Measurements from ENCODE around the genes ELP4 and CCDC73.

DNA sequence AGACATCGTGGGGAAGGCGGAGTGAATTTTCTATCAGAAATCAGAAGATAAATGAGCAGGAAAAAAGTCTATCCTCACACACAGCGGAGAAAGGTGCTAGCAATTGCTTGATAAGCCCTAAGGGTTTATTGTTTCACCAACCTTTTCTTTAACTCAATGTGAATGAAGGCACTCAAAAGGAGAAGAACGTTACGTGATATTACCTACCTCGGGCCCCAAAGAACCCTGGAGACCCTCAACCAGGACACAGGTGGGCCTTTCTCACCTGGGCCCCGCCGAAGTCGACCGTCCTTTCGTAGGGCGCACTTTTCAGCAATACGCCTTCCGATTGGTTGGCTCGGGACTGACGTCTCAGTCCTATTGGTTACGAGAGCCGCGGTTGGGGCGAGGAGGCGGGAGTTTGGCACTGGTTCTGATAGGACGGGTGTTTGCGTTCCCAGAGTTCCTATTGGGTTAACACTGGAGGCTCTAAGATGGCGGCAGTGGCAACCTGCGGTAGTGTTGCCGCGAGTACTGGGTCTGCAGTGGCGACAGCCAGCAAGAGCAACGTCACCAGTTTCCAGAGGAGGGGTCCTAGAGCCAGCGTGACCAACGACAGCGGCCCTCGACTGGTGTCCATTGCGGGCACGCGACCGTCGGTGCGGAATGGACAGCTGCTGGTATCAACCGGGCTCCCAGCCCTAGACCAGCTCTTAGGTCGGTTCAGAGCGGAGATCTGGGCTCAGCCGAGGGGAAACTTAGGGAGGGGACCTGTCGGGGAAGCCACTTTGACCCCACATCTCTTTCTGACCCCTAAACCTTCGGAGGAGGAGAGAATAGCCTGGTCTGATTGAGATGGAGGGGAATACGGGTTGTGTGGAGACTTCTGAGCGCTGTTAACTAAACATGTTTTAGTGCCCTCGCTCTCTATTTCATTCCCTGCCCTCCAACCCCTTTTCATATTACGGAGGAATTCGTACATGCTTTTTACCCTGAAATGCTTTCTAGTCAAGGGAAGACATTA, at the start of gene ELP4:
TSS of gene ELP4 (plus strand) at position 456 of the 1,003 bp plus-strand sequence.
- RAMPAGE, total RNA = start-site peak on the plus strand centred at position 451 of the sequence, 24 bp wide, 15 and 40 reads in 2 replicates

DNA sequence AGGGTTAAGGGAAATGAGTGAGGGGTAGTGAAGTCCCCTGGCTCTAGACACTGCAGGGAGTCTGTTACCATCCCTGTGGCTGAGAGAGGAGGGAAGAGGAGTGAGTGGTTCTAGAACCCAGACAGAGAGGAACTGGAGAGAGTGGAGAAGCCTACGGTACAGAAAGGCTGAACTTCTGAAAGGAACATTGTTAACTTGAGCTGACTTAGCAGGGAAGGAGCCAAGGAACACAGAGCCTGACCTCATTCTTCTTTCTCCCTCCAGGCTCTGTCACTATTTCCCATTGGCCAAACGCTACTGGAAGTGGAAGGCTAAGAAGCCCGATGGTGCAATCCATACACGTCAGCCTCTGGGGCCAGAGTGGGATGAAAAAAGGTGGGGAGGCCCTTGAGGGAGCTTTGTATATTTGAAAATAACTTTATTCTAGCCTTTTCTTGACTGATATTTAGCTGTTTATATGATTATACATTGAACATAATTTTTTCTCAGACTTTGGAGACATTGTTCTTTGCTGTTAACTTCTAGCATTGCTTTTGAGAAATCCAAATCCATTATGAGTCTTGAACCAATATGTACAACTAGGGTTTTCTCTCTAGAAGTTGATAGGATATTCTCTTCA, 16.5 kb upstream of the WT1 start:
- RAMPAGE, total RNA = no peak

- RAMPAGE, total RNA = no peak
Measured at GRCh38 chr11:32611034-32611472, 27.4 kb downstream of the EIF3M start.

DNA sequence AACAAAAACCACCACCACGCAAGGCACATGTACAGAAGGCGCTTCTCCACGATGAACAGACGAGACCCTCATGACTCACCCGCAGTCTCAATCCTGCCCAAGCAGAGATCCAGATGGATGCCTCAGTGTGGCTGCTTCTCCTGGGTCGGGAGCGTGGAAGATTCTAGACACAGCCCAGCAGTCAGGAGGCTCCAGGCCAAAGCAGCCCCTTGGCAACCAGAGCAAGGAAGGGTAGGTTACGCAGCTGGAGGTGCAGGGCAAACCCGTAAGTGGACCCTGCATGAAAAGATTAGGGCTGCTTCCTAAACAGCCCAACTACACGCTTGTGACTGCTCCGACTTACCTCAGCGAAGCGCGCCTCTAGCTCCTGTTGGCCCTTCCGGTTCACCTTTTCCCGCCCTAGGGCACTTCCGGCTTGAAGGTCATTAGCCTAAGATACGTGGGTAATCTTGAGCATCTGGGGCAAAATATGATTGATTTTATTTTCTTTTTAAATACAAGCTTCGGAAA, at the start of gene CCDC73:
TSS of gene CCDC73 (minus strand) at position 393 of the 510 bp plus-strand sequence.
- RAMPAGE, total RNA = no peak

DNA sequence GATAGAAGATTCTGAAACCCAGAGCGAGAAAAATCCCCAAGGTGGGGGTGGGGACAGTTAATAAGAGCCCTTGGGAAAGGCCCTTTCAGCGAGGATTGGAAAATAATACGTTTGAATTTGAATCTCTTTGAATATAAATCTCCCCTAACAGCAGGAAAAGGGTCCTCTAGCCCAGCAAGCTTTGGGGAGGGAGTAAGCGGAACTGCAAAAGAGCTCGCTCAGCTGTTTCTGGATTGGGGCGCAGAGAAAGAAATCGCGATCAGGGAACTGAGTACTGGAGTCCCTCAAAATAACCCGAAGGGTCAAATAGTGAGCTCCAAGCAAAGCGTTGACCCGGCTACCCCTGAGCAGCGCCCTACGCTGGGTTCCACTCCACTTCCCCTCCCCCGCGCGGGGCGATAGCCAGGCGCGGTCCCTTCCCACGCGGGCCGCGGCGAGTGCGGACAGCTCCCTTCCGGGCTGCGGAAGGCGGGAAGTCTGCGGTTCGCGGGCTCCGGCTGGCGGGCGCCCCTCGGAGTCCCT, 432 bp upstream of the QSER1 start:
- RAMPAGE, total RNA = no peak

GRCh38 chr11:32934401-32935208, 42.0 kb downstream of the QSER1 start:
- RAMPAGE, total RNA = no peak

GRCh38 chr11:32953667-32954322, 61.2 kb downstream of the QSER1 start:
- RAMPAGE, total RNA = no peak

DNA sequence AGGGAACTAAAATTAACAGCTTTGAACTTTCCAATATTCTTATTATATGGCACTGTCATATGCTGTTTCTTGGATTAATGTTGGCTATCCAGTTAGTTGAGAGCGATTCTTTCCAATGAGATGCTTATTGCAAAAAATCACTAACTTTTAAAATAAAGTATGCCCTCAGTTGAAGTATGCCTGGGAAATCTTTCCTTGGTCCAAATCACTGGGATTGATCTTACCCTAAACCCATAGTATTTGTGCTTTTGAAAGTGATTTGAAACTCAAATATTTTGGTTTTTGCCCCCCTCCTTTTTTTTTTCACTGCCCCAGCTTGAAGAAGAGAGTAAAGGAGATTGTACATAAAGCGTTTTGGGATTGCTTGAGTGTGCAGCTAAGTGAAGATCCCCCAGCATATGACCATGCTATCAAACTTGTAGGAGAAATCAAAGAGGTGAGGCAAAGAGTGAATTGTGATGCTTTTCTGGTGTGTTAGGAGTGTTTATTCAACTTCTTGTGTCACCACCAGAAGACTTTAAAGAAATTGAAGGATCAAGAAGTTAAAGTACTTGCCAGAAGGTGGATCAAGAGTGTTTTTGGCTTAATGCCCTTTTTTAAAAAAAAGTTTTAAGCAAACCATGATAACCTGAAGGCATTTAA, 17.5 kb downstream of the TCP11L1 start:
- RAMPAGE, total RNA = no peak

- RAMPAGE, total RNA = no peak
Measured at GRCh38 chr11:33128547-33129231, 32.6 kb downstream of the CSTF3 start.

GRCh38 chr11:33257961-33258862, 1.0 kb downstream of the HIPK3 start:
- RAMPAGE, total RNA = no peak

DNA sequence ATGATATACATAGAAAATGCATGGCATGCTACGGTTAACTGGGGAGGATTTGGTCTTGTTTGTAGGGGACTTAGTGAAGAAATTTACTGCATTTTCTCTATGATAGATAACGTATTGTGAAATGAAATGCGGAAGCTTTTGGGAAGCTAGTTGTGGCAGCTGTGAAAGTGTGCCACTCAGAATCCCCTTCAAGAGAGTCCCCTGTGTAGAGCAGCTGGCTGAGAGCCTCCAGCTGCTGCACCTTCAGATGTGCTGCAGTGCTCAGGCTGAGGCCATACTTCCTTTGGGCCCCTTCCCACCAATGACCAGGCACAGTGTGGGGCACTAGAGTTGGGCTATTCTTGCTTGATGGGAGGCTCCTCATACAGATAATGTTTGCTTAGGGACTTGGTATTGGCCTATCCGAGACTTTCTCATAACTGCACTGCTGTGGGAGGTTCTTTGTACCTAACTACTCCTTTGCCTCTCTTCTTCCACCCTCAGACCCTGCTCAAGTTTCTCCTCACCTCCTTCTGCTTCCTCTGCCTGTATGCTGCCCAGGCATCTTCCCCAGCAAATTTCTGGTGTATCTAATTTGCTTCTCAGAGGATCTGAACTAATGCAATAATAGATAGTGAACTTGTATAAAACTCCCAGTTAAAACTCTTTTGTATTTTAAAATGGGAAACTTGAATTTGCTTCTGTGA, 51.4 kb upstream of the KIAA1549L start:
- RAMPAGE, total RNA = no peak

DNA sequence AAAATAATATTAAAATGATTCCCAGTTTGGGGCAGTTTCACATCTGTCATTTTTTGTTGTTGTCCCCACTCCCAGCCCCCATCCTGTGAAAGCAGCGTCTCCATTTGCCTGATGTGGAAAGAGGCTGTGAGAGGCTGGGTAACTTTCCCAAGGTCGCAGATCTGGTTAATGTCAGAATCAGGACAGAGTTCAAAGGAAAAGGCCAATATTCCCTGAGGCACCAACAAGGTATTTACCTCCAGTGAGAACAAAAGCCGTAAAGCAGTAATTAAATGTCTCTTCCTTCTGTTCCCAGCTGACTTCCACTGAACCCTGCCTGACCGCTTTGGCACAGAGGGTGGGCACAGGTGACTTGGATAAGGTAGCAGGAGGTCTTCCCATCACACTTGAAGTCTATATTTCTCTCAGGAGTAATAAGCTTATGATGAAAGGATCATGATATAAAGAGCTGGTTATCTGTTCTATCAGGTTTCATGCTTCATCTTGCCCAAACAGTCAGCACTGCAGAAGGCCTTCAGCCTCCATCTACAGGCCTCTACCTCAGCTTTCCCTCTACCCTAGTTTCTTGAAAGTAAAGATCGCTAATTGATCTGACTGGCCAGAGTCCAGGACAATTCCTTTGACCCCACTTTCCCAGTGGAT, 9.5 kb downstream of the C11orf91 start:
- RAMPAGE, total RNA = no peak

GRCh38 chr11:33706395-33707048, 5.9 kb upstream of the C11orf91 start:
- RAMPAGE, total RNA = no peak

DNA sequence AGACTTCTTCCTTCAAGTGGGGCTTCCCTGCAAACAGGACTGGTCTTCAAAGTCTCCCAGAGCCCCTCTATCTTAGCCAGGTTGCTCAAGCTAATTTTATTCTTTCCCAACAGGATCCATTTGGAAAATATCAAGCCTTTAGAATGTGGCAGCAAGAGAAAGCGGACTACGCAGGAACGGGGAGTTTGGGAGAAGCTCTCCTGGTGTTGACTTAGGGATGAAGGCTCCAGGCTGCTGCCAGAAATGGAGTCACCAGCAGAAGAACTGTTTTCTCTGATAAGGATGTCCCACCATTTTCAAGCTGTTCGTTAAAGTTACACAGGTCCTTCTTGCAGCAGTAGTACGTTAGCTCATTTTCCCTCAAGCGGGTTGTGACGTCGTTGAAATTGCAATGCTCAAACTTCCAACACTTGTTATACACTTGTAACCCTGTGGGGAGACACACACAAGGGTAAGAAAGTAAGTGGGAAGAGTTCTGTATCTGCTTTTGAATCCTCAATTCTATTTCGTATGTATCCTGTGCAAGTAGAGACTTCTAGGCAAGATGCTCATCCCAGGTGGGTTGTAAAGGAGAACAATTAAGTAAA, 9.4 kb upstream of the C11orf91 start:
- RAMPAGE, total RNA = no peak

GRCh38 chr11:33713349-33713640, 12.7 kb upstream of the C11orf91 start:
- RAMPAGE, total RNA = no peak

DNA sequence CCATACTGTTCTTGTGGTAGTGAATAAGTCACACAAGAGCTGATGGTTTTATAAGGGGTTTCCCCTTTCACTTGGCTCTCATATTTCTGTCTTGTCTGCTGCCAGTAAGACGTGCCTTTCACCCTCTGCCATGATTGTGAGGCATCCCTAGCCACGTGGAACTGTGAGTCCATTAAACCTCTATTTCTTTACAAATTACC, 4.4 kb downstream of the CD59 start:
- RAMPAGE, total RNA = no peak

- RAMPAGE, total RNA = no peak
Measured at GRCh38 chr11:33753267-33753878, 17.1 kb upstream of the CD59 start.

DNA sequence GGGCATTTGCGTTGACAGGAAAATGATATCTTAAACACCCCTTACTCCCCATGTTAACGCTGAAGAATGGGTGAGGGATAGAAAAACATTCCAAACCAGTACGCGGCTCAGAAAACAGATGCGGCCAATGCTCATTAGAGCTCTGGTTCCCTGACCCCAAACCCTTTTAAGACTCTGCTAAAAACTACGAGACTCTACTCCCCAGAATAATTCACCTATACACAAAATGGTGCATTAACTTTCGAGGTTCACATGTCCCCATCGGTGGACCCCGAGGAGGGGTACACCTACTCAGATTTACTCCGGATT, 23.5 kb downstream of the LMO2 start:
- RAMPAGE, total RNA = no peak

- RAMPAGE, total RNA = no peak
Measured at GRCh38 chr11:33912322-33913243, 20.7 kb upstream of the LMO2 start.

GRCh38 chr11:34244069-34244556, 113.7 kb downstream of the ABTB2 start:
- RAMPAGE, total RNA = no peak

Data from foreskin keratinocyte (primary cell).